SUDHL5 (cell line): ENCODE data around the gene RASD2.

DNA sequence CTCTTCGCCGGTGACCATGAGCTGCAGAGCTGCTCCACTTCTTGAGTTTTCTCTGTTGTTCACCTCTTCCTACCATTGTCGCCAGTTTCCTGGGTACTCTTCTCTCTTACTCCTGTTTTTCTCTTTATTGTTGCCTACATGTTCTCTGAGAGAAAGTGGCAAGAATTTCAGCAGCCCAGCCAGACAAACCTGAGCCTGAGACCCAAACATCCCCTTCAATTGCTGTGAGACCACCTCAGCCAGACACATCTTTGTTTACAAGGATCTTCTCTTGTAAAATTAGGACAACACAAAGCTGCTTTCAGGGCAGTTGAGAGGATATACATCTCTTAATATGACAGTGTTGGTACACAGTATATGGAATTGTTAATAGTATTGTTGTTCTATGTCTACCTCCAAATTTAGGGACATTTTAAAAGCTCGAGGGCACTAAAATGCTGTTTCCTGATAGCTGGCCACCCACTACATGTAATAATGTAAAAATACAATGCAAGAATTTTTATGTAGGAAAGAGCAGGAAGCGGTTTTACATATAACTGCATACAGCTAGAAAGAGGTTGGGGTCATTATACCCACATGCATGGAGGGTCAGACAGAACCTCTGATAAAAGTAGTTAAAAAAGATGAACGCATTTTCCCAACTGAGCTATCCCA, 429.3 kb downstream of the LARGE1 start:
- PRO-cap = no peak

DNA sequence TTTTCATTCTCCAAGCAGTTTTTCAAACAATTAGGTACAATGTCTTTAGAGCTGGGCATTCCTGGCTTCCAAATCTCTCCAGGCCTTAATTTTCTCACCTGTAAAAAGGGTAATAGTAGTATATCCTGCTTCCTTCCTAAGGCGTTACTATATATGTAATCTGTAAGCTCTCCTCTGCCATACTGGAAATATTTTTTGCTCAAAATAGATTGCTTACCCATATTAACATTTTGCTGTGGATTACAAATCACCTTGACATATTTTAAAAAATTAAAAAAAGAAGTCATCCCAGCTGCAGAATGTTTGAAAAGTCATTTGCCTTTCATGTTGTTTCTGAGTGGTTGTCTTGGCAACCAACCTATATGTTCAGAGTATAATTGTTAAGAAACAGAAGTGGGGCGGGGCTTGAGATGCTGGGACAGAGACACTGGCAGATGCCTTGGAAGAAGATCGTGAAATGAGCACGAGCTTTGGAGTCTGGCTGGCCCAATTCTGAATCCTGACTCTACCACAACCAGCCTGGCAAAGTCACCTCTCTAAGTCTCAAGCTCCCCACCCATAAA, 348.3 kb downstream of the LARGE1 start:
- PRO-cap = unidirectional peak, plus-strand start at position 390 of the sequence

DNA sequence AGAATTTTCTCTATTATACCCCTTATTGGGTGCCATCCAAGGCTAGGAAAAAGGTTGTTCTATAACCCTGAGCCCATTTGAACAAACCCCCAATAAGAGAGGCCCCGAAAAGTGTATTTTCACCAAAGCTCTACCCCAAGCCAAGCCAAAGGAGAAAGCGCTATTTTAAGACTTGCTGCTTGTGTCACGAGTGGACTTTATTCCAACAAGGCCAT, 11.4 kb downstream of the LARGE1 start:
- PRO-cap = no peak

GRCh38 chr22:35353271-35353855, 27.5 kb upstream of the HMOX1 start:
- PRO-cap = no peak

GRCh38 chr22:35381774-35382277, 930 bp downstream of the HMOX1 start:
- PRO-cap = no peak

DNA sequence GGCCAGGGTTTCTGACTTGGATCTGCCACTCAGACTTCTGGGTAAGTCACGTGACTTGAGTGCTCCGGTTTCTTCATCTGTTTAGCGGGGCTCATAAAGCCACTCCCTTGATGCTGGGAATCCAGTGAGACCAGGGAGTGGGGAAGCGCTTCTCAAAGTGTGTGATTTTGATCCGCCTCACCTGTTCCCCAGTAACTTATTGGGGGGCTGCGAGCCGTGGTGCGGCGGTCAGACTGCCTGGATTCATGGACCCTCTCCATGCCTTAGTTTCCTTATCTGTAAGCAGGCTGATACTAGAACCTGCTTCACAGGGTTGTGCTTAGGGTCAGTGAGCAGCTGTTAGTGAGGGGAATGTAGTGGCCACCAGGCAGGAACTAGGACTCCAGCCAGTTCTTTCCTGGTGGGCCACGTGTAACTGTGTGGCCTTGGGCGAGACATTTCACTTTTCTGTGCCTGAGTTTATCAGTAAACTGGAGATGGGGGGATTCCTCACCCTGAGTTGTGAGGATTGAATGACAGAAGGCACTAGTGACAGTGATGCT, 24.7 kb downstream of the MCM5 start:
- PRO-cap = no peak

GRCh38 chr22:35540563-35541025, at the start of gene RASD2:
Gene RASD2 (plus strand): TSS chr22:35540831.
- PRO-cap = no peak

GRCh38 chr22:35663032-35663389, 14.8 kb downstream of the APOL6 start:
- PRO-cap = no peak

DNA sequence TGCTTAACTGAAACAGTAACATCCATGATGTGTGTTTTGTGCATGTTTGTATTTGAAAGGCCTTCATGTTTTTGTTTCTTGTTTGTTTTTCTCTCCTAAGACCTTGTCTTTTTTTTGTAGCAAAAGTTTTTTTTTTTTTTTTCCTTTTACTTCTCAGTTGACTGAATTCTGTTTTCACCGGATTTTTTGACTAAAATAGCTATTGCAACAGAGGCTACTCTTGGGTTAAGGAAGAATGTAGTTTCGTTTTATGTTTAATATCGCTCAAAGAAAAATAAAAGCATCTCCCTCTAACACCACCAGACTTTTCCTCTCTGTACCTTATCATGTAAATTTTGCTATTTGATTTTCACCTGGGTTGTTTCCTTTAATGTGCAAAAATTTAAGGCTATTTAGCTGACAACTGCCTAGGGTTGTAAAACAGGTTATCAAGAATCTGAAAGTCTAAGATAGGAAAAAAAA, 15.2 kb downstream of the APOL6 start:
- PRO-cap = no peak

- PRO-cap = bidirectional peak, plus-strand start at chr22:36017879, minus-strand start at chr22:36017635
These were observed 10.8 kb downstream of the RBFOX2 start for GRCh38 chr22:36017725-36018285.

- PRO-cap = no peak
These were observed 7.6 kb upstream of the RBFOX2 start for GRCh38 chr22:36035959-36036816.

DNA sequence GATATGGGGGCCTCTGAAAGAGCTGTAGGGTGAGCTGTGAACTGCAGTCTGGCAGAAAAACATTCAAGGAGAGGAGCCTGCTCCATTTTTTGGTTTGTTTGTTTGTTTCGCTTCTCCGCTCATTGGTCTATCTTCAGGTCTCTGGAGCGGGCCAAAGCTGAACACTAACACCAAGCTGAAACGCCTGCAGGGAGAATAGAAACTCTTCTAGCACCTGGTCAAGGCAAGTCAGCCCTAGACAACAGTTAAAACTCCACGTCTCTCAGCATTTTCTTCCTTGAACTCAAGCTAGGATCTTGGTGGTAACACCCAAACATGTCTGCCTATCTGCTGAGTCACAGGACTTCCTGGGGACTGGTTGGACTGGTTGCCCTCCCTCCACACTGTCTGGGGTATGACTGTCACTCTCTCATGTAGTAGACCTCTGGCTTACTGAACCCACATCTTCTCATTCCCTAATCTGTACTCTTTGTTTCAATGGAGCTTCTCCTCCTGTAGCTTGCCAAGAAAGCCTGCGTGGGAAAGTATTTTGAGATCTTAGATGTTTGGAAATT, 23.9 kb upstream of the RBFOX2 start:
- PRO-cap = no peak

DNA sequence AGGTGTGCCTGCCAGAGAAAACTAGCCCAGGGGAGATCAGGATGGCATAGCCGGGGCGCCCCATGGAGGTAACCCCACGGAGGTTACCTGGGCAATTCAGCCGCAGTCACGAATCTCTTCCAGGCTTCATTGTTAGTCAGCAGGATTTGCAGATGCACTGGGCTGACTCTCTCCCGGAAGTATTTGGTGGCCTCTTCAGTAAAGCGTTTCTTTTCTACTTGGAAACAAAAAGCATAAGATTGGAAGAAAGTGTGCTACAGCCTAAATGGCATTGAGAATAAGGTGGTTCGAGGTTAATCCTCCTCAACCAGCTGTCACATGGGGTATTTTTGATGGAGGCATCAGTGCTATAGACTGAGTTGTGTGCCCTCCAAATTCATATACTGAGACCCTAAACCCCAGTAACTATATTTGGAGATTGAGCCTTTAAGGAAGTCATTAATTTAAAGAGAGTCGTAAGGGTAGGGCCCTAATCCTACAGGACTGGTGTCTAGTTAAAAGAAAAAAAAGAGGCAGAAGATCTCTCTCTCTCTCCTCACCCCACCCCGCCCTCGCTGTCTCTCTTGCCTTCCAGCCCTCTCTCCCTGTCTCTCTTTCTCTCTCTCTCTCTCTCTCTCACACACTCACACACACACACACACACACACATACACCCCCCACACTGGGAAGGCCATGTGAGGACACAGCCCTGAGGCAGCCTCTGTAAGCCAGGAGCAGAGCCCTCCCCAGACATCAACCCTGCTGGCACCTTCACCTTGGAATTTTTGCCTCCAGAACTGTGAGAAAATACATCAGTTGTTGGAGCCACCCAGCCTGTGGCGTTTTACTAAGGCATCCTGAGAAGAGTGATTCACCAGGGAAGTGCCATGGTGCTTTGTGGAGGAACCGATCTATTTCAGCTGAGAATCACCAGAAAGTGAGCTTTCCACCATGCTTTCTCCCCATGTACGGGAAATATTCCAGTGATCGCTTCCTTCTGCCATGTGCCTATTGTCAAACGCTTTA, 14.9 kb downstream of the APOL3 start:
- PRO-cap = no peak

DNA sequence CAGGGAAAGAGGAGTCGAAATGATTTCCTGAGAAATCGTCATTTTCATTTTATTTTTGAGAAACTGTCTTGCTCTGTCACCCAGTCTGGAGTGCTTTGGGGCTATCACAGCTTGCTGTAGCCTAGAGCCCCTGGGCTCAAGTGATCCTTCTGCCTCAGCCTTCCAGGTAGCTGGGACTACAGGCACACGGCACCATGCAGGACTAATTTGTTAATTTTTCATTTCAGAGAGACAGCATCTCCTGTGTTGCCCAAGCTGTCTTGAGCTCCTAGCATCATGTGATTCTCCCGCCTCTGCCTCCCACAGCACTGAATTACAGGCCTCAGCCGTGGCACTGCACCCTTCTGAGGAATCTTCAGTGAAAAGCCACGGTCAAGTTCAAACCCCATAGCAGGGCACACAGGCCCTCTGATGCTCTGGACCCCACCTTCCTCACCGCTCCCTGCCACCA, 1.9 kb downstream of the APOL2 start:
- PRO-cap = no peak

- PRO-cap = no peak
These were observed 29.4 kb downstream of the APOL1 start for GRCh38 chr22:36282183-36282955.

DNA sequence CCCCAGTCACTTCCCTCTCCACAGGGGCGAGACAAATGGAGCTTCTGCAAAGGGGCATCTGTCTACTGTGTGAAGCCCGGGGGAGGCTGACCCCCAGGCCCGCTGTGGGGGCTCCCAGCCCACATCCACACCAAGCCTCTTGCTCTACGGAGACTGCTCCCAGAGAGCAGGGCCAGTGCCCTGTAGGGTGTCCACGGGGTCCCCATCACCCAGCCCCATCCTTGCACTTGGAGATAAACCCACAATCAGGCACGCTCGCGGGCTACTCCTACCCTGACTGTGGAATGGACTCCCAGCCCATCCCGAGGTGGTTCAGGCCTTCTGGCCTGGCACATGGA, 39.4 kb downstream of the APOL1 start:
- PRO-cap = no peak

DNA sequence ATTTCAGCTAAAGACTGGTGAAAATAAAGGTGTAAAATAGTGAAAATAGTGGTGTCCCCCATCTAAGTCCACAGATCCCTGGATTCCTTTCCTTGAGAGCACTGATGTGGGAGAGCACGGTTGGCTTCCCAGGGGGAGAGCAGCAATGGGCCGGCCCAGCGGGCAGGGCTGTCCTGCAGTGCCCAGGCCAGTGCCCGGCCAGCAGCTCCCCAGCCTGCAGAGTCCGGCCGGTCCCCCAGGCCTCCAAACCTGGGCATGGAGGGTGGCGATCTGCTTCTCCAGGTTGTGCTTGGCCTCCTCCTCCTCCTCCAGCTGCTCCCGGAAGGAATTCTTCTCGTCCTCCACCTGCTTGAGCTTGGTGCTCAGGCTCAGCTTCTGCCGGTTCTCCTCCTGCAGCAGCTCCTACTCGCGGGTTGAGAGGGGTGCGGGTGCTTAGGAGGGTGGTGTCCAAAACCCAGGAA, 40.2 kb downstream of the APOL1 start:
- PRO-cap = no peak

- PRO-cap = no peak
These were observed 41.8 kb downstream of the APOL1 start for GRCh38 chr22:36294748-36295202.

- PRO-cap = no peak
These were observed 52.7 kb downstream of the APOL1 start for GRCh38 chr22:36305629-36306034.

DNA sequence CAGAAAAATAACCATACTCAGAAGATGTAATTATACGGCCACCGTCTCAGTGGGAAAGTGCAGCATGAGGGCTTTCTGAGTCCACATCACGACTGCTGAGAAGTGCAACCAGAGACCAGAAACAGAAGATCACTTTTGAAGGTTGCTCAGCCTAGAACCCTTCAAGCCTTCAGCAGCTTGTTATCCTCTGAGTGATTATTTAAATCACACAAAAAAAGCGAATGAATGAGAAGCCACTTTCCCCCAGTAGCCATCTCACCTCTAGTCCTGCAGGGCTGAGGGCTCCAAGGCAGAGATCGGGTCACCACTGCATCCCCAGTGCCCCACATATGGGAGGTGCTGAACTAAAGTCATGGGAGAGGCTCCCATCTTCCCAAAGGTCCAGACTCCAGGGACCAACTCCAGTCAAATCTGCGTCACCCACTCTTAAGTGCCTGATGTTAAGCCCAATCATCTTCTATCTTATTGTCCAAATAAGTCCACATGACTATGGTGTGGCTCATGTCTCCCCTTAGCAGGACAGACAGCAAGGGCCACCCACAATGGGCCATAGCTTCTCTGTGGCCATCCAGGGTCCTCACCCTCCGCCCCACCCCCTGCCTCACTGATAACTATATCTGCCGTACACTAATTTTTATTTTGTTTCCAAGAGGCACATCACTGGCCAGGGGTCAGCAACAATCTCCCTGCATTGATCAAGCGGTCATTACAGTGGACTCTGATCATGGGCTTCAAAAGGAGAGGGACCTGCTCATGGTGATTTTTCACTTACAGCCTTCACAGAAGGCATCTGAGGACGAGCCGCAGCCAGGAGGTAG, 23.6 kb downstream of the MYH9 start:
- PRO-cap = no peak